Breast epithelium (tissue), 2 donors: Measurements from ENCODE around the genes NUDT21 and PLLP.

- PRO-cap, result no peak
- RAMPAGE, long total RNA, 2 experiments, result no peak in any of the 2 experiments
Observed at GRCh38 chr16:54936468-54937064, 5.9 kb downstream of the IRX5 start.

DNA sequence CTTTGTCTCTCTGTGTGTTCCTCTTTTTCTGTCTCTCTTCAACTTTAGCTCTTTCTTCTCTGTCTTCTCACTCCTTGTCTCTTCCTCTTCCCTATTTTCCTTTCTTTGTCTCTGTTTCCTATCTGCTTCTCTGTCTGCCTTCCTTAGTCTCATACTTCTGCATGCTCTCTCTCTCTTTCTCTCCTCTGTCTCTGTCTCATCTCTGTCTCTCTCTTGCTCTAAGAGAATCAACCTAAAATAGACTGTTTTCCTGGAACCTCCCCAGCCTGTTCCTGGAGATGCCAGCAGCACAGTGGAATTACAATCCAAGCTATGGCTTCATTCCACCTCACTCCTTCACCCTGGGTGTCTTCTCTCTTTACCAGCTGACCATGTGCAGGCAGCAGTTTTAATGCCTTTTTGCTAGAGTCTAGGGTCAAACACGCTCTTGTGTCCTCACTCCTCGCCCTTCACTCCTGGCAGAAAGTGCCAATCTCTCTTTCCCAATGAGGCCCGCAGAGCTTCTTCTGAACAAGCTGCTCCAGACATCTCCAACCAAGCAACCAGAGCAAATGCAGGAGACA lies 60.1 kb upstream of the IRX6 start:
- PRO-cap, result no peak
- RAMPAGE, long total RNA, 2 experiments, result no peak in any of the 2 experiments

GRCh38 chr16:55297013-55297580 lies 26.9 kb upstream of the IRX6 start:
- PRO-cap, result no peak
- RAMPAGE, long total RNA, 2 experiments, result no peak in any of the 2 experiments

DNA sequence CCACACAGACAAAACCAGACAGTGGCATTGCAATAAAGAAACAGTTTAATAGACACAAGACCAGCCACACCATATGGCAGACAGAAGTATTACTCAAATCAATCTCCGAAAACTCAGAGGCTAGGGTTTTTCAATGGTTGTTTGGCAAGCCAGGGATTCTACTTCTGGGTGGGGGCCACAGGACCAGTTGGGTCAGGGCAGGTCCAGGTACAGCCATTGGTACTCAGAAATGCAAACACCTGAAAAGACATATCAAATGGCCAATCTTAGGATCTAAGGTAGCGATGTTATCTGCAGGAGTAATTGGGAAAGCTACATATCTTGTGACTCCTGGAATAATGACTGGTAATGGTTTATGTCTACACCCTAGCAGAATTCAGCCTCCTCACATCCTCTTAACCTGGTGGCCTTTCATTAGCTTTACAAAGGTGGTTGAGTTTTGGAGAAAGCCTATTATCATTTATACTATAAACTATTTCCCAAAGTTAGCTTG lies 40.8 kb upstream of the CES5A start:
- PRO-cap, result no peak
- RAMPAGE, long total RNA, 2 experiments, result no peak in any of the 2 experiments

- PRO-cap, result no peak
- RAMPAGE, long total RNA, 2 experiments, result no peak in any of the 2 experiments
Observed at GRCh38 chr16:56345025-56346191, 79.9 kb downstream of the AMFR start.

- PRO-cap, result no peak
- RAMPAGE, long total RNA, 2 experiments, result no peak in any of the 2 experiments
Observed at GRCh38 chr16:56383970-56384453, 41.3 kb downstream of the AMFR start.

- PRO-cap, result bidirectional peak, plus-strand start at chr16:56451512, minus-strand start at chr16:56451351
- RAMPAGE, long total RNA, 2 experiments, result start-site peak on the minus strand in 2 of 2 experiments, at chr16:56451328-56451334 at its widest, 217 to 429 reads per replicate
Observed at GRCh38 chr16:56450626-56451427, at the start of gene NUDT21. NUDT21 (minus strand) TSS chr16:56451332.

DNA sequence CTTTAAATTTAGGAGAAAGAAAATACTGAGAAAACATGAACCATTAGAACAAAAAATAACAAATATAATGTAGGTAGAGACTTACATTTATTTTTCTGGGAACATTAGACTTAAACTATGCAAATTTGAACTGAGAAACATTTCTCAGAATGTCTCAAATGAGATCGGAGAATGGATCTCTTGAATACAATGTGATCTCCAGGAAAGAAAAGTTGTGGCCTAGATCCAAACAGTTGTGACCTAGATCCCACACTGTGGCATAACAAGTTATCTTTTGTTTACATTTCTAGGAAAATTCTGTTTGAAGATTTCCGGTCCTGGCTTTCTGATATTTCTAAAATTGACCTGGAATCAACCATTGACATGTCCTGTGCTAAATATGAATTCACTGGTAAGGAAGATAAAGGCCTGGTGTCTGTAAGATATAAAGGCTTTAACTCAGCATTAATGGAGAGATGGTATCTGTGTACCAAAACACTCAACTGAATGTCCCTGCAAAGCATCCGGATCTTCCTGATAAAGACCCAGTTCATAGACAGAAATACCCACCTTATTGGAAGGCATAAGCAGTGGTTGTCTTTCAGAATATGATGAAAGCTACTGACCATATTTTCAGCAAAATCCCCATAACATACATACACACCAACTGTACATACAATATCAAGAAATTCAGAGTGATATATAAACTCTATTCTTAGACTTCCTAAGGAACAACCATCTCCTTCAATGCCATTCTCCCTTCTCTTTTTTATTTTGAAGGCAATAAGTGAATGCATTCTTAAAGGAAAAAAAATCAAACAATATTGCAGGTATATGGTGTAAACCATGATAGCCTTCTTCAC lies 11.1 kb downstream of the OGFOD1 start:
- PRO-cap, result no peak
- RAMPAGE, long total RNA, 2 experiments, result no peak in any of the 2 experiments

GRCh38 chr16:56666869-56667861 lies 700 bp downstream of the MT1G start:
- PRO-cap, result no peak
- RAMPAGE, long total RNA, 2 experiments, result no peak in any of the 2 experiments

- PRO-cap, result no peak
- RAMPAGE, long total RNA, 2 experiments, result no peak in any of the 2 experiments
Observed at GRCh38 chr16:56684197-56684930, 2.1 kb downstream of the MT1X start.

GRCh38 chr16:56916886-56917541 lies 14.9 kb upstream of the HERPUD1 start:
- PRO-cap, result no peak
- RAMPAGE, long total RNA, 2 experiments, result no peak in any of the 2 experiments

DNA sequence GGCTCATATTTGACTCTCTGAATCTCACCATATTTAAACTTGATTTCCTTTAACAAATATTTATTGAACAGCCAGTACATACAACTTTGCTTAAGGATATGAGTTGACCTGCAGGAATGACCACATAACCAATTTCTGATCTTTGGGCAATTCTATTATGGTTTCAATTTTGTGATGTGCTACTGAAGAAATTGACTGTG lies 6.0 kb downstream of the HERPUD1 start:
- PRO-cap, result no peak
- RAMPAGE, long total RNA, 2 experiments, result no peak in any of the 2 experiments

DNA sequence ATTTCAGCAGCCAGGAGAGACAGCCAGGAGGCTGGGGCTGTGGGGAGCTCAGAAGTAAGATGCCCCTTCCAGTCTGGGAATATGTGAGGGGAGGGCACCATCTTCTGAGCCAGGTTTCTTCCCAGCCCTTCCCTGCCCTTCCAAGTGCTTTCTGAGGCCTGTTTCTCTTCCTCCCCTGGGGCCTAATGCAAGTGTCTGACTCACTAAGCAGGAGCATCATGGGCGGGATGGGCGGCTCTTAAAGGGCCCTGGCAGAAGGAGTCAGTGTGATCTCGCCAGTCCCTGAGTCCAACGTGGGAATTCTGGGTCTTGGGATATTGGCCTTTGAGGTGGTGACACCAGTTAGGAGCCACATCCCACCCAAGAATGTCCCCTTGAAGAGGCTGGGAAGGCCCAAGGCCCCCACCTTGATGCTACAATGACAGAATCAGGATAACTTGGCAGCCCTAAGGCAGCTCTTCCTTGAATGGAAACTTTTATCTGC lies 3.8 kb upstream of the NLRC5 start:
- PRO-cap, result no peak
- RAMPAGE, long total RNA, 2 experiments, result no peak in any of the 2 experiments

DNA sequence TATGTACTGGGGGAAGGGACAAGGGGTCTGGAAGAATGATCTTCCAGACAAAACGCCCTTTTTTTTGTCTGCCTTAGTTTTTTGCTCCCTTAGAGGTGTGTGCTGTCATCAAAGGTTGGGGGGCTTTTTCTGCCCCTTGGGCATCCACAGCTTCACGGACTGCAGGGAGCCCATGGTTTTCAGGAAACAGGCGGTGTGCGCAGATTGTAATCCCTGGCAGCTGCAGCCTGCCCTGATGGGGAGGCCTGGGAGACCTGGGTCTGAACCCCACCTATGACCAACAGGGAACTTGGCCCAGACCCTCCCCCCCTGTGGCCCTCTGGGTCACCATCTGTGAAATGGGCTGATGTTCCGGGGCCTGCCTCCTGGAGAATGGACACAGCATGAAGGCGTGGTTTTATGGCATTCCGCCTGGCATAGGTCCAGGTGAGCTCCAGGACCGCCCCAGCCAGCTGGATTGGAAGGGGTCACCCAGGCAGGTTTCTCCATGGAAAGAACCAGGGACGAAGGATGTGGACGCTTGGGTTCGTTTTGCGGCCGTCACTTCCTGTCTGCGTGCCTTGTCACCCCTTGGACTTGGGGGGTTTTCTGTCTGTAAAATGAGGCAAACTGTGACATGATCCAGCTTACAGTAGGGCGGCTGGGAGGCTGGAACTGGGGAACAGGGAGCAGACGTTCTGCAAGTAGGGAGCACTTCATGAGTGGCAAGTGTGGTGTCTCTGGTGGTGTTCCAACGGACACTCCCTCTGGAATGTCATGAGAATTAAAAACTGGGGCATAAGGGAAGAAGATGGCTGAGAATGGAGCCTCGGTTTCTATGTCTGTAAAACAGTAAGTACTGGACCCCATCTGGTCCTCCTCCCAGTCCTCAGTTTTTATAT lies 1.5 kb downstream of the CPNE2 start:
- PRO-cap, result no peak
- RAMPAGE, long total RNA, 2 experiments, result no peak in any of the 2 experiments

DNA sequence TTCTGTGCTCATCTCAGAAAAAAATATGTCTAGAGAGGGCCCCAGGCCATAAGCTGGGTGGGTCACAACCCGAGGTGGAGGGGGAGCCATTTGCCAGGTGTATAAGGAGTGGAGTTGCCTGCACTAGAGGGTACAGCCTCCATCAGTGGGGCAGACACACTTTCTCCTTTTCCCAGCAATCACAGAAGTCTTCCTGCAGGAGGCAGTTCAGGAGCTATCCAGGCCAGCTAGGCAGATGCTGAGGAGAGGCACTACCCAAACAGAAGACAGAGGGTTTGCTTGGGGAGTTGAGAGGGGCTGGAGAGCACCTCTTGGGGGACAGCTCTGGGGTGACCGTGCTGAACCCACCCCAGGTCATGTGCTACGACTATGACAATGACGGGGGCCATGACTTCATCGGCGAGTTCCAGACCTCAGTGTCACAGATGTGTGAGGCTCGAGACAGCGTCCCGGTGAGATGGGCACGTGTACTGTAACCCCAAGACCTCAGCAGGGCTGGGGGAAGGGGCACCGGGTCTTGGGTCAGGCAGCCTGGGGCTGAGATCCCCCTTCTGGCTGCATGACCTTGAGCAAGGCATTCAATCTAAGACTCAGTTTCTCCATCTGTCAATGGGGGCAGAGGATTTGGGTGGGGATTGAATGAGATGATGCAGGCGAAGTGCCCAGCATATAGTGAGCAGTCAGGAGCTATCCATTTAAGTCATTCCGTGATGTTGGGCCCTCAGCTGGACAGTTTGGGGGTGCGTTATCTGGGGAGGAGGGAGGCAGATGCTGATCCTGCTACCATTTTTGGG lies 28.6 kb downstream of the CPNE2 start:
- PRO-cap, result no peak
- RAMPAGE, long total RNA, 2 experiments, result no peak in any of the 2 experiments

DNA sequence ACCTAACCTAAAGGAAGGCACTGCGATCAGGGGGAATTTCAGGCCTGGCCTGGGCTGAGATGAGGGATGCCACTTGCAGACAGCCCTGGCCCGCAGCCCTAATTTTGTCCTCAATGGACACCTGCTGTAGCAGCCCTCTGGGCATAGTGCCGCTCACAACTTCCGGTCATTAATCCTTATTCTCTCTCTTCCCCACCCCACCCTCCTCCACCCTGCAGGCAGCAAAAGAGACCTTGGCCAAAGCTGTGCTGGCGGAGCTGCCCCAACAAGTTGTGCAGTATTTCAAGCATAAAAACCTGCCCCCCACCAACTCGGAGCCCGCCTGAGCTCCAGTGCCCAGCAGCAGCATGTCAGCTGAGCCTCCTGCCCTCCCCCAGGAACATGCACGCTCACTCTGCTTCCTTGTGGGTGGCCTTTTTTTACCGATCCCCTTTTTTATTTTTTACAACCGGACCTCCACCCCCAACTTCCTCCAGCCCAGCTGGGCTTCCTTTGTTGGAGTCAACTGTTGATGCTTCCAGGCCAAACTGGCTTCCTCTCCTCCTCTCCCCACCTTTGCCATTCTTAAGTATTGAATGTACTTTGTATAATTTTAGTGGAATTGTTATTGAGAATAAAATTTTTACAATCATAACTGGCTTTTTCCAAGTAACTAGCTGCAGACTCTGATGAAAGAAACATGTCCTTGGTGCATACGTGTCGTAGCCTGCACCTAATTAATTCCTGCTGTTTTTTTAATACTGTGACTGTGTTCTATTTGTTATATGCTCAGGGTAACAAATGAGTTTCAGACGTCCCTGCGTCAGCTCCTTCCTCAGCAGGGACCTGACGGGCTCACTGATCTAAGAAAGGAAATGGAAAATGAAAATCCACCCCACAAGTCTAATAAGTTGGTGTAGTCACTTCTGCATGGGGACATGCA lies 38.2 kb downstream of the PSME3IP1 start:
- PRO-cap, result no peak
- RAMPAGE, long total RNA, 2 experiments, result no peak in any of the 2 experiments

DNA sequence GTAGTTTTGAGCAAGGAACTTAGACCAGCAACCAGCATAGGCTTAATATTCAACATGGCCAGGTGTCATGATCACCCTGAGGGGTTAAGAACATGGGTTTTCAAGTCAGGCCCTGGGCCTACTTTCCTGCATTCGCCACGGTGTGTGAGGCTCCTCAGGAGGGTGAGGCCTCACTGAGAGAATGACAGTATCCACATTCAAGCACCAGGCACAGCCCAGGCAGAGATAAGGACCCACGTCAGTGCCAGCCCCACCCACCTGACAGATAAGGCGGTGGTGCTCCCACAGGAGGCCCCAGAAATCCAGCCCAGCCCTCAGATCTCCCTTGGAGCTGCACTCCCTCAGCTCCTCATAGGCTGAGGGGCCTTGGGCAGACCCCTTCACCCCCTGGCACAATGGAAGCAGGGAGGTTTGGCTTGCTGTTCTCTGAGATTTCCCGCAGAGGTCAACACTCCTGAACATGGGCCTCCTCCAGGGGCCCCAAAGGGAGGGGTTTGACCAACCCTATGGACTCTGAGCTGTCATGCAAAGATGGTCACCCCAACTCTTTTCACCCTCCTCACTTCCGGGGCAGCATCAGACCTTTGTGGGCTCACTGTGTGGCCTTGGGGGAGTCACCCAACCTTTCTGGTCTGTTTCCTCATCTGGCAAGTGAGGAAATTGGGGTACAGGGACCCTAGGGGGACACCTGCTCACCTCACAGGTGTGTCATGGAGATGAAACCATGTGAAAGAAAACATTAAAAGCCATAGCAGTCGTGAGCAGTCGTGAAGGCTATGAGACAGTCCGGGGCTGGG lies 15.5 kb downstream of the PLLP start:
- PRO-cap, result no peak
- RAMPAGE, long total RNA, 2 experiments, result no peak in any of the 2 experiments

DNA sequence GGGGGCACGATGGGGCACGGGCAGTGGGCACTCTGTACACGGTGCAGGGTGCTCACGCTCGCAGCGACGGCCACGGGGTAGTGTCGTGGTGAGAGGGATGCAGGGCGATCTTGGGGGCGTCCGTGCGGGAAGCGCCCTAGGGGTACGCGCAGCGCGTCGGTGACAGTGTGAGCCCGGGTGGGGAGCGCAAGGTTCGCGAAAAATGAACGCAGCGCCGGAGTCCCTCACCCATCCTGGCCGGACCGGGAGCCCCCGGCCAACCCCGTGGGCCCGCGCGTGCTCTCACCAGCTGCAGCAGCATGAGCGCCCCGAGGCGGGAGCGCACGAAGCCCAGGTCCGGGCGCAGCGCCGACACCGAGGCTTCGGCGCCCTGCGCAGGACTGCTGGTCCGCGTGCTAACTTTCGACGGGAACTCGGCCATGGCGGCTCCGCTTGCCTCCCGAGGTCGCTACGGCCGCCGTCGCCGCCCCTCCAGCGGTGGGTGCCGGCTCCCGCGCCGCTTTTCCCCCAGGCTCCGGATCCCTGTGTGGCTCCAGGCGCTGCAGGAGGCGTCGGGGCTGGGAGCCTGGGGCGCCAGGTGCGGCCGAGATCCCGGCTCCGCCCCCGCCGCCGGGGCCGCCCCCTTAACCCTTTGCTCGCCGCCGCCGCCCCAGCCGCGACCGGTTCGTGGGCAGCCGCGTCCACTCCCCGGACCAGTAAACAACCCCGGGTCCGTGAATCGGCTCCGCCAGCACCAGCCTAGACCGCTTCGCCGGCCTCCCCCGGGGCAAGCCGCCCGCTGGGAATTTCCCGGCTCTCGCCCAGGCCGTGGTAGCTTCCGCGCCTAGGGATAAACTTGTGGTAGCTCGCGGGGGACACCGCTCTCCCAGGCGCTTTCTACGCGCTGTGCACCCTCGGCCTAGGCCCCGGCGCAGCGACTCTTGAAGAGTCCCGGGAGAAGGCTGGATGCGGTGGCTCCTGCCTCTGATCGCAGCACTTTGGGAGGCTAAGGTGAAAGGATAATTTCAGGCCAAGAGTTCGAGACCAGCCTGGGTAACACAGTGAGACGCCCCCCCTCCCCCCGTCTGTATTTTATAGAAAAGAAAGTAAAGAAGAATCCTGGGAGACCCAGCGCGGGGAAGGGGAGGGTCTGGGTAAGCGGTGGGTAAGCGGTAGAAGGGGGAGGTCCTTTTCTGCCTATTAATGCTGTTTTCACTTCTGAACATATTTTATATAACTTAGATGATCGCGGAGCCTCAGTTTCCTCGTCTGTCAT lies at the start of gene PLLP:
TSS of gene PLLP (minus strand) at position 553 of the 1,255 bp plus-strand sequence.
- PRO-cap, result no peak
- RAMPAGE, long total RNA, 2 experiments, result start-site peak on the minus strand in 1 of 2 experiments, centred at position 540 of the sequence, 265 reads per replicate

GRCh38 chr16:57472703-57474073 lies 10.7 kb downstream of the POLR2C start:
- PRO-cap, result no peak
- RAMPAGE, long total RNA, 2 experiments, result no peak in any of the 2 experiments

DNA sequence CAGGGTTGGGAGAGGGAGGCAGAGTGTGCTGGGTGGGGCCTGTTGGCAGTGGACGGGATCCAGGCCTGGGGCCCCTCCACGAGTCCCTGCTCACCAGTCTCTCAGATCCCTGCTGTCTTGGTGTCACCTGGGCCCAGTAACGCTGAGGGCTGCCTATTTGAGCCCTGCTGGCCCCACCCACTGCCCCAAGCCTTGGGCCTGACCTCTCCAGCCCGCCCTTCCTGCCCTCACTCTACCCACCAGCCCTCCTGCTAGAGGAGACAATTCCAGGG lies 21.6 kb downstream of the CCDC102A start:
- PRO-cap, result no peak
- RAMPAGE, long total RNA, 2 experiments, result no peak in any of the 2 experiments